Cerebral cortex (tissue), 2 donors: ENCODE measurements around a stretch of chr5.

DNA sequence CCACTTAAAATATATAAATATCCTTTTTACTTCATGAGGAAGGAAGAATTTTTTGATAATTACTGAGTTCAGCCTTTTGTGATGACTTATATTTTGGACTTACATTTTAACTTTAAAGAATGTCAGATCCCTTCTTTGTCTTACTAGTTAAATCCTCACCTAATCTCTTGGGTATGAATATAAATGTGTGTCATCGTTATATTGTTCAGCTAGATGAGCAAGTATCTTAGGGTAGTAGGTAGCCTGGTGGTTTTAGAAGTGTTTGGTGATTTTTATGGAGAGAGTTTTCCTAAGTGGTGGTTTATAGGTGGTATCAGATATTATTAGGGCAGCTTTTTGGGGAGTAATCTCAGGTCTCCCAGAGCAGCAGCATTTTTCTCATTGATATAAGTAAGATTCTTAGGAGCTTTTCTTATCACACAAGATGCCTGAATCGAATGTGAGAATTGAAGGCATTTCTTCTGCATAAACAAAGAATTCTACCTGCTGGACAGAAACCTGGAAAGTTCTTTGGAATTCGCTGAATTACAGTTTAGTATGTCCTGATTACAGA is 11.7 kb downstream of the SMIM32 start:
- PRO-cap, 2 experiments, result no peak in any of the 2 experiments

- PRO-cap, 2 experiments, result no peak in any of the 2 experiments
These were observed 2.7 kb downstream of the SMIM32 start for GRCh38 chr5:136190298-136190714.

DNA sequence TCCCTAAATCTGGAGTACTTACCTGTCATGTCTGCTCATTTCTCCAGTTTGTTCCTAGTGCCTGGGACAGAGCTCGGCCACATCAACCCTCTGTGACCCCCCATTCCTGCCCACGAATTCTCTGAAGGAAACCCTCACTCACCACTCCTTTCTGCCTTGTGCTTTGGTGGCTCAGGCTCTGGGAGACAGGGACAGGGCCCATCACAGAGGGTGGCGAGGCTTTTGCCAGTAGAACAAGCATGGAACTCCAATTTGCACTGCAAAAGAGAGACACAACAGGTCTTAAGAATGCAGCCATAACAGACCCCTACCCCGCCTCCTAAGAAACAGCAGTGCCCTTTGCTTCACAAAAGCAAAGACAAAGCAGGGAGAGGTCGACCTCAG is 431.6 kb downstream of the SPOCK1 start:
- PRO-cap, 2 experiments, result no peak in any of the 2 experiments

GRCh38 chr5:137072553-137073186 is 426.5 kb downstream of the SPOCK1 start:
- PRO-cap, 2 experiments, result no peak in any of the 2 experiments

- PRO-cap, 2 experiments, result no peak in any of the 2 experiments
These were observed 197.7 kb downstream of the SPOCK1 start for GRCh38 chr5:137301402-137301793.

DNA sequence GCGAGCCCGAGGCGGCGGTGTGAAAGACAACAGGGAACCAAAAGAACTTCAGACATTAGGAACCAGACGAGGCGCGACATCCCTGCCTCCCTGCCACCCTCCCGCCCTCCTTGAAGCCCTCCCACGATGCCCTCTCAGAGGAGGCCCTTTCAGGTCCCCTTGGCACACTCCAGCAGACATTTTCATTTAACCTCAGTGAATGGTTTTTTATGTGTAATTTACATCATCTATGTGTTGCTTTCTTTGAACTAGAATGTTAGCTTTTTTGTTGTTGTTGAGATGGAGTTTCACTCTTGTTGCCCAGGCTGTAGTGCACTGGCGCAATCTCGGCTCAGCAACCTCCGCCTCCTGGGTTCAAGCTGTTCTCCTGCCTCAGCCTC is 1.0 kb upstream of the HNRNPA0 start:
- PRO-cap, 2 experiments, result no peak in any of the 2 experiments

GRCh38 chr5:137836890-137837472 is 30.7 kb upstream of the MYOT start:
- PRO-cap, 2 experiments, result no peak in any of the 2 experiments

- PRO-cap, 2 experiments, result no peak in any of the 2 experiments
These were observed 29.6 kb upstream of the MYOT start for GRCh38 chr5:137838050-137838551.

- PRO-cap, 2 experiments, result peak in 1 of 2 experiments; most common plus-strand start chr5:138032403 (in 1); most common minus-strand start chr5:138032275 (in 1)
These were observed 746 bp downstream of the FAM13B start for GRCh38 chr5:138032045-138032621.

GRCh38 chr5:138338525-138338853 is 423 bp downstream of the FAM53C start:
- PRO-cap, 2 experiments, result no peak in any of the 2 experiments

DNA sequence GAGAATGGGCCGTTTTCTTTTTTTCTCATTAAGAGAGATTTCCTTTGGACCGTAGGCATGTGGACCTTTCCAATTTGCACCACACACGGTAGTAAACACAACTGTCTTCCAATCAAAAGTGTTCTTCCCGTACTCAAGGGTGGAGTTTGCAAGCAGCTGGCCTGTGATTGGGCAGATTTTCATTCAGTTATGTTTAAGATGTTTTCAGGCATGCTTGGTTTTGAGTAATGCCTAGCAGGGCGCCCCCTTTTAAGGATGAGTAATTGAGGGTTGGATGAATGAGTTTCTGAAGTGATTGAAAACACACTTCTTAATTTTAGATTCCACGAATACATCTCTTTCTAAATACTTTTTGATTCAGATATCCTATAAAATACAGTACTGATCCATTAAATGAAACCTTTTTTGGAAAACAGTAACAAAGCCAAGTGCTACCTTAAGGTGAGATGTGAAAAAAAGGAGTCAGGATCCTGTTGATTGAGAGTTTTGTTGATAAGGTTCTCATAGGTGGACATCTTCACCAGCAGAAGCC is 2.6 kb downstream of the KDM3B start:
- PRO-cap, 2 experiments, result no peak in any of the 2 experiments

DNA sequence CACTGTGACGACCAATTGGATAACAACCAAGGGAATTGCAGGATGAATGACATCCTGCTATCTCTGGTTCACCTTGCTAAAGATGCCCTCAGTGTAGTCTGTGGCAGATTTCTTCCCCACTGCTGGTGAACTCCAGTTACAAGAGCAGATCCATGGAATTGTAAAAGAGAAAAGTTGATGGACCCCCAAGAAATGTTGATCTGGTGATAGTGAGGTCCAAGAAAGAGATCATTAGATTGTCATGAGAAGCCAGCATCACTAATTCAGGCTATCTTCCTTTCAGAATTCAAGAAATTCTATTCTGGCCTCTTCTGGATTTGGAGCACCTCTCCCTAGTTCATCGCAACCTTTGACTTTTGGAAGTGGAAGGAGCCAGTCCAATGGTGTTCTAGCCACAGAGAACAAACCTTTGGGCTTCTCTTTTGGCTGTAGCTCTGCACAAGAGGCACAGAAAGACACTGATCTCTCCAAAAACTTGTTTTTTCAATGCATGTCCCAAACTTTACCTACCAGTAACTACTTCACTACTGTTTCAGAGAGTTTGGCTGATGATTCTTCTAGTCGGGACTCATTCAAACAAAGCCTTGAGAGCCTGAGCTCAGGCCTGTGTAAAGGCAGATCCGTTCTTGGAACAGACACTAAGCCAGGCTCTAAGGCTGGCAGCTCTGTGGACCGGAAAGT is 38.4 kb downstream of the KDM3B start:
- PRO-cap, 2 experiments, result no peak in any of the 2 experiments

- PRO-cap, 2 experiments, result peak in 2 of 2 experiments; most common plus-strand start chr5:138463854 (in 1); most common minus-strand start chr5:138464089 (in 1)
These were observed 1.5 kb upstream of the EGR1 start for GRCh38 chr5:138463503-138464528.

DNA sequence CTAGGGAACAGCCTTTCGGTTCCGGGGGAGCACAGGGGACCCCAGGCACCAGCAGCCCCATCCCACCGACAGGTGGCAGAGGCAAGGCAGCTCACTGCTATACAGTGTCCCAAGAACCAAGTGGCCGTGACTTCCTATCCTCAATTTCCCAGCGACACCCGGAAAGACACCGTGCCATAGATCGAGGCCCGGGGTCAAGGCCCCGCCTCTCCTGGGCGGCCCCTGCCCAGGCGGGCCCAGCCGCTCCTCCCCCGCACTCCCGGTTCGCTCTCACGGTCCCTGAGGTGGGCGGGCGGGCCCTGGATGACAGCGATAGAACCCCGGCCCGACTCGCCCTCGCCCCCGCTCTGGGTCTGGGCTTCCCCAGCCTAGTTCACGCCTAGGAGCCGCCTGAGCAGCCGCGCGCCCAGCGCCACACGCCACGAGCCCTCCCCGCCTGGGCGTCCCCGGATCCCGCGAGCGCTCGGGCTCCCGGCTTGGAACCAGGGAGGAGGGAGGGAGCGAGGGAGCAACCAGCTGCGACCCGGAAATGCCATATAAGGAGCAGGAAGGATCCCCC is 671 bp upstream of the EGR1 start:
- PRO-cap, 2 experiments, result peak in 1 of 2 experiments; most common plus-strand start position 273 of the sequence (in 1); most common minus-strand start position 150 of the sequence (in 1)

- PRO-cap, 2 experiments, result no peak in any of the 2 experiments
These were observed 3.7 kb downstream of the EGR1 start for GRCh38 chr5:138469083-138469213.

GRCh38 chr5:138668350-138668963 is 84.8 kb upstream of the CTNNA1 start:
- PRO-cap, 2 experiments, result no peak in any of the 2 experiments

DNA sequence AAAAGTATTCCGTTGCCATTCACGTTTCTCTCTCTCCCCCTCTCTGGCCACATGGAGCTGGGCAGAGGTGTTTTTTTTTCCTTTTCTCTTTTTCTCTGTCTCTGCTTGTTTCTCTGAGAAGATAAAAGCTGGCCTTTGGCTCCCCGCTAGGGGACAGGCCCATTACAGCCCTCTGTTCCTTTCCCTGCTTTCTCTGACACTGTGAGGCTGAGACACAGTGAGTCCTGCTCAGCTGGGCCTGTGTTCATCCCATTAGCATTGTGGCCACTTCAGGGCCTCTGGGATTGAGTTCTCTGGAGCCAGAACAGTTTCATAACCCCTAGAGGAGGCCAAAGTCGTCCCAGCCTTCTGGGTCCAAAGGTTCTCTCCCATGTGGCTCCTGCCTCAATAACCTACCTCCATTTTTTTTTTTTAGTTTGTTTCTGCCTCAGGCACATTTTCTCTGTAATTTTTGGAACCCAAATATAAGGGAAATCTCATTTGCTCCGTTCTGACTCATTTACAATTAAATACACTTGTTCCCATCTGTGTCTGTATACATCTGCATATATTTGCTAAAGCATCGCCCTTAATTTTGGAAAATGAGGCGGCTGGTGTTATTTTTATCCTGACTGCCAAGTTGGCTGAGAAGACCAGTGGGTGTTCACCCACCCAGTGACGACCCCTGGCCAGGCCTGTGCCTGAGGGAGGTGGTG is 27.4 kb upstream of the CTNNA1 start:
- PRO-cap, 2 experiments, result peak in 1 of 2 experiments; most common minus-strand start position 201 of the sequence (in 1)

DNA sequence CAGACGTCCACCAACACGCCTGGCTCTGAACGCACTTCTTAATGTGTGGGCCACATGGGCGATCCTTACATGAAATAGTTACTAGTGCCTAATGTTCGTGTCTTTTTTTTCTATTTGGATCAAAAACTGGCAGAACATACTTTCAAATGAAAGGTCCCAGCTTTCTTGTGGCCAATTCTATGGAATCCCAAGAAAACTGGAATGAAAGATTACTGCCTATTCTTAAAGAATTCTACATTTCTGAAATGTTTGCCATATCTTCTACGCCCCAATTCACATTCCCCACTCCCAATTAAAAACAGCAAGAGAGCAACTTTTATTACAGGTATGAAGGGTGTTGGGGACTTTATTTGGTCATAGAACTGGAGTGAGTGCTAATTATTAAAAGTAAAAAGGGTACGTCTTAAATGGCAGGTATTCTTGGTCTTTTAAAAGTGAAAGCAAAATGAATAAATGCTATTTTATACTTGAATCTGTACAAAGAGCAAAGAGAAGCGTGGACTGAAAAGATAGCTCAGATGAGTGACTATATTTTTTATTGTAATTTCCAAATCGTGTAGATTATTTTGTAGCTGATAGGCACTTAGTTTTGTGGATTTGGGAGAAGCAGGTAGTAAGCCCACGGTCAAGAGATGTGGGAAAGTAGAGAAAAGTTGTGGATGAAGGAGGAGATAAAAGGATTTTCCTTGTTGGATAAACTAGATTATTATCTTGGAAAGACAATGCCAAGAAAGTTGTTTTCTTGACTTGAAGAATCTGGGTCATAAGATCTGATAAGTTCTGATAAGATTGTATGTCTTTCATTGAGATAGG is 13.6 kb downstream of the LRRTM2 start:
- PRO-cap, 2 experiments, result no peak in any of the 2 experiments

GRCh38 chr5:138901416-138902263 is 26.5 kb upstream of the LRRTM2 start:
- PRO-cap, 2 experiments, result peak in 1 of 2 experiments; most common plus-strand start chr5:138901966 (in 1); most common minus-strand start chr5:138901836 (in 1)

DNA sequence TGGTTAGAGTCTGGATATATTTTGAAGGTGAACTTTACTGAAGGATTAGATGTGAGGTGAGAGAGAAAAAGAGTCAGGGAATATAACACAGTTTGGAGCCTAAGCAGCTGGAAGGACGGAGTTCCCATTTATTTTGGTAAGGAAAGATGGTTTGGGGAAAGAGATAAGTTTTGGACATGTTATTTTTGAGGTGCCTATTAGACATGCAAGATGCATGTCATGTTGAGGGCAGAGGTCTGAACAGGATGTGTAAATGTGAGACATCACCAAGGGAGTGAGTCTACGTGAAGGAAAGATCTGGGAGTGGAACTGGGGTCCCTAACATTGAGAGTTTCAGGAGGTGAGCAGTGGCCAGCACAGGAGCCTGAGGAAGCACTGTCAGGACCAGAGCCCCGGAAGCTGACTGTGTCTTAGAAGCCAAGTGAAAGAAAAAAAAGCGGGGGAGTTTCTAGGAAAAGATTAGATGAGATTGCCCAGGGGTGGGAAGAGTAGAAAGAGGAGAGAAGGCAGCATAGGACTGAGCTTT is 36.8 kb upstream of the LRRTM2 start:
- PRO-cap, 2 experiments, result no peak in any of the 2 experiments